ENCODE data around the genes PLPP2, MIER2 and ARID3A.

DNA sequence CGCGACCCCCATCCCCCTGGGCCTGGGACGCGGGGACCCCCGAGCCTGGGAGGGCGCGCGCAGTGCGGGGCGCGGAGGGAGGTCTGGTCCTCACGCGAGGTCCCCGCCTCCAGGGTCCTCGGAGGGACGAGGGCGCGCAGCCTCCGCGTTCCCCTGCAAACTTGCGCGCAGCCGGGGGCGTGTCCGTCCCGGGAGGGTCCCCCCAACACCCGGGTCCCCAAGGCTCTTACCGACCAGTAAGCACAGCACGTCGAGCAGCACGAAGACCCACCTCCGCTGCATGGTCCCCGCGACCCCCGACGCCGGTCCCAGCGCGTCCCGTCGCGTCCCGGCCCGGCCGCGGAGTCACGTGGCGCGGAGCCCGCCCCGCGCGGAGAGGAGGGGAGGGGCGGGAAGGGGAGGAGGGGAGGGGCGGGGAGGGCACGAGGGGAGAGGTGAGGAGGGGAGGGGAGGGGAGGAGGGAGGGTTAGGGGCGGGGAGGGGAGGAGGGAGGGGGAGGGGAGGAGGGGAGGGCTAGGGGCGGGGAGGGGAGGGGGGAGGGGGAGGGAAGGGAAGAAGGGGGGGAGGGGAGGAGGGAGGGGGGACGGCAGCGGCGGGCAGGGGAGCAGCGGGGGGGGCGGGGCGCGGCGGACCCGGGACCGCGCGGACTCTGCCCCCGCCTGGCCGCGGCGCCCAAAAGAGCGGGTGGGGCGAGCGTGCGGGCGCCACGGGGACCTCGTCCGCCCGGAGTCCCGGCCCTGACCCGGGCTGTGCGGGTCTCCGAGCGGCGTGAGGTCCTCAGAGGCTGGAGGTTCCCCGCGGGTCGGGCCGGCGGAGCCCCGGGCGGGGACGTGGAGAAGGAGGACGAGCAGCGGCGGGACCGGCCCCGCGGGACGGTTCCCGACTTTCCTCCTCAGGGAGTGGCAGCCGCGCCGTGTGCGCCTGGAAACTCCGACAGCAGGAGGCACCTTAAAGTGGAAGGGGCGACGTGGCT is at the start of gene PLPP2:
TSS of gene PLPP2 (minus strand) at position 349 of the 973 bp plus-strand sequence.
- RRBS: 9% methylated on average over 36 of the region's 112 CpGs

DNA sequence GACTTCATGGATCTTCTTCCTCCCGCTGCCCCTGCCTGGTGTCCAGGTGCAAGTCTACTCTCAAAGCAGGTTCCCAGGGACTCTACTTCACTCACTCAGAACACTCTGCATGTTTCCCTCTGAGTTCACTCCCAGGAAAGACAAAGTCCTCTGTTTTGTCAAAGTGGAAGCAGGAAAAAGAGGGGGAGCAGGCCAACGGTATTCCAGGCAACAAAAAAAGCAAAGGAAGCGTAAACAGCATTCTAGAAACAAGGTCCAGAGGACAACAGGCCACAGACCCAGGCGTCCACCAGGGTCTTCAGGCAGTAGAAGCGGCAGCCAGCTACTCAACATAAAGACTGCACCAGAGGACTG is 3.1 kb downstream of the MIER2 start:
- RRBS: no CpG with 5 or more reads among the region's 5 CpGs

- RRBS: under 1% methylated on average over 30 of the region's 52 CpGs
Measured at GRCh38 chr19:344649-345012, at the start of gene MIER2. MIER2 (minus strand) TSS chr19:344796.

DNA sequence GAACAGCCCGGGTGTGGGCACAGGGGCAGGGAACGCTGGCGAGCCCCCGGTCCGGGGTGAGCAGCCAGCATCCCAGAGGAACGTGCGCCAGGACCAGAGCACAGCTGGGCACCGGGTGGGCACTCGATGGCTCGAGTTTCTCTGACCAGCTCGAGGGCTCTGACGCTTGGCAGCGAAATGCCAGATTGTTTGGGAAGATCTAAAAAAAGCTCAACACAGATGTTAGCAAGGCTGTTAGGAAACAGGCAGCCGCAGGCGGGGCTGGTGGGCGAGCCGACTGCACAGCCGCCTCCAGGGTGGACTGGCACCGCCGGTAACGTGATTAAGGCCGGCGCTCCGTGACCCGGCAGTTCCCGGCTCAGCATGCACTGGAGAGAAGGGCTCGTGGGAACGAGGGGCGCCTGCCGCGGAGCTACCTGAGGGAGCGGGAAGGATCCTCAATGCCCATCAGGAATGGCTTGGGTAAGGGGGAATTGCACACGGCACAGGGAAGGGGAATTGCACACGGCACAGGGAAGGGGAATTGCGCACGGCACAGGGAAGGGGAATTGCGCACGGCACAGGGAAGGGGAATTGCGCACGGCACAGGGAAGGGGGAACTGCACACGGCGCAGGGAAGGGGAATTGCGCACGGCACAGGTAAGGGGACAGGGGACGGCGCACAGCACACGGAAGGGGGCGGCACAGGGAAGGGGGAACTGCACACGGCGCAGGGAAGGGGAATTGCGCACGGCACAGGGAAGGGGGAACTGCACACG is 18.2 kb upstream of the C2CD4C start:
- RRBS: 51% methylated on average over 8 of the region's 53 CpGs

DNA sequence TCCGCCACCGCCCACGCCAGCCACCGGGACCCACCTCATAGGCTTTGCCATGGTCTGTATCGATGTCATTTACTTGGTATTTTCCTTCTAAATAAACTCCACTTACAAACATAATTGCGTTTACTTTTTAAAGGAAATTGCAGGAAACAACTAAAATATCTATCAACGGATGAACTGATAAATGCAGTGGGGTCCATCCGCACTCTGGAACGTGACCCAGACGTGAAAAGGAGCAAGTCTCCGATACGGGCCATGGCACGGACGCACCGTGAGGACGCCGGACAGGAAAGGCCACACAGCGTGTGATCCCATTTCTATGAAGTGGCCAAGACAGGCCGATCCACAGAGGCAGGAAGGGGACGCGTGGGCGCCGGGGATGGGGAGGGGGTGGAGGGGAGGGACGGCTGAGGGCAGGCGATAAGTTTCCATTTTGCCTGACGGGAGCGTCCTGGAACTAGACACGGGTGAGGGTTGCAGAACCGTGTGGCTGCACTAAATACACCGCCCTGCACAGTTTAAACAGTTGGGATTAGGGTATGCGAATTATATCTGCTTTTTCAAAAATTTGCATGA is 13.8 kb downstream of the SHC2 start:
- RRBS: 92% methylated on average over 2 of the region's 31 CpGs

GRCh38 chr19:506440-507343 is 605 bp upstream of the TPGS1 start:
- RRBS: 2% methylated on average over 8 of the region's 48 CpGs

- RRBS: no CpG with 5 or more reads among the region's 22 CpGs
Measured at GRCh38 chr19:508078-508565, 825 bp downstream of the TPGS1 start.

DNA sequence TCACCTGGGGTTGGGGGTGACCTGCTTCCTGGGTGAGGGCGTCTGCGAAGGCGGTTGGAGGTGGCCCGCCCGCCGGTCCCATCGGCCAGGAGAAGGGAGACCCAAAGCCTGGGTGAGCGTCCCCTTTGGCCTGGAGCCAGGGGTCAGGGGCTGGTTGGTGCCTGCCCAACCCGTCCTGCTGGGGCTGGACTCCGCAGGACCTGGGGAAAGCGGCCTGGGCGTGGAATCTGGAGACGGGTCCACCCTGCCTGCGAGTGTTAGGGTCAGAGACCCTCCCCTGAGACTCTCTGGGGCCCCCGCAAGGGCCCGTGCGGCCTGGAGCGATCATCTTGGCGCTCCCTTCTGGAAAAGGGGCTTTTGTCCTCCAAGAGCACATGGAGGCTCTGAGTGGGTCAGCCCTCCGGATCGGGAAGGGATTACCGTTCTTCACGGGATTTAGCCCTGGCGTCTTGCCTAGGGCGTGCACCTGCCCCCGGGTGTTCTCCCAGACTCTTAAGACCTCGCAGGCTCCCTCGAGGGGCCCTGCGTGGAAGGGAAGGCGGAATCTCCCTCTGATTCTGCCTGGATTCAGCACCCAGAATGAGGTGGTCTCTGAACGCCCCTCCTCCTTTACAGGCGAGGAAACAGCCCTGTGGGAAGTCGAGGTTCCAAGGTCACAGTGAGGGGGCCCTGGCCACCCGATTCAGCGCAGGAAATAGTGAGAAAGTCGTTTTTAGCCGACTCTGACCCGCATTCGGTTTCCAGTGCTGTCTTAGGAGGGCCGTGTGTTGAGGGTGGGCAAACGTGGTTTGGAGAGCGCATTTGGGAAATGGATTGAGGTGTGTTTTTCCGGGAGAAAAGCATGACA is 878 bp downstream of the BSG start:
- RRBS: 2% methylated on average over 8 of the region's 43 CpGs

DNA sequence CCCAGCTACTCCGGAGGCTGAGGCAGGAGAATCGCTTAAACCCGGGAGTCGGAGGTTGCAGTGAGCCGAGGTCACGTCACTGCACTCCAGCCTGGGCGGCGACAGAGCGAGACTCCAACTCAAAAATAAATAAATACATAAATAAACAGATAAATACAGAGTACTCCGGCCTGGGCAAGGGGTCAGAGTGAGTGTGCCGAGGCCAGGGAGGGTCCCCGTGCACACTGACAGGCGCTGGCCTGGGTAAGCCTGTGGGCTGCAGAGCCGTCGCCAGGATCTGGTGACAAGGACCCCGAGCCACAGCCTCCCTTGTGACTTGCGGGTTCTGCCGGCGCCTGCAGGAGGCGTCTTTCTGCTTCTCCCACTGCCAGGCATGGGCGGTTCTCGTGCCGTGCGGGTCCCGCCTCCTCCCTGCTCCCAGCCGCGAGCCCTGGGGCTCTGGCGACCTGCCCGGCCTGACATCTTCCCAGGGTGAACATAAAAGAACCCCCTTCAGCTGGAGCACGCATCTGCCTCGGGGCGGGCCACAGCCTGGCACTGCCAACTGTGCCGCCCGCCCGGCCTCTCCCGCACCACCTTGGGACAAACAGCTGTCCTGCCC is 1.6 kb upstream of the HCN2 start:
- RRBS: 9% methylated on average over 2 of the region's 36 CpGs

- RRBS: no CpG with 5 or more reads among the region's 20 CpGs
Measured at GRCh38 chr19:646824-647103, 7.1 kb downstream of the FGF22 start.

- RRBS: no CpG with 5 or more reads among the region's 34 CpGs
Measured at GRCh38 chr19:738509-739400, 12.2 kb upstream of the MISP start.

- RRBS: 64% methylated on average over 11 of the region's 23 CpGs
Measured at GRCh38 chr19:751494-752266, 768 bp downstream of the MISP start.

DNA sequence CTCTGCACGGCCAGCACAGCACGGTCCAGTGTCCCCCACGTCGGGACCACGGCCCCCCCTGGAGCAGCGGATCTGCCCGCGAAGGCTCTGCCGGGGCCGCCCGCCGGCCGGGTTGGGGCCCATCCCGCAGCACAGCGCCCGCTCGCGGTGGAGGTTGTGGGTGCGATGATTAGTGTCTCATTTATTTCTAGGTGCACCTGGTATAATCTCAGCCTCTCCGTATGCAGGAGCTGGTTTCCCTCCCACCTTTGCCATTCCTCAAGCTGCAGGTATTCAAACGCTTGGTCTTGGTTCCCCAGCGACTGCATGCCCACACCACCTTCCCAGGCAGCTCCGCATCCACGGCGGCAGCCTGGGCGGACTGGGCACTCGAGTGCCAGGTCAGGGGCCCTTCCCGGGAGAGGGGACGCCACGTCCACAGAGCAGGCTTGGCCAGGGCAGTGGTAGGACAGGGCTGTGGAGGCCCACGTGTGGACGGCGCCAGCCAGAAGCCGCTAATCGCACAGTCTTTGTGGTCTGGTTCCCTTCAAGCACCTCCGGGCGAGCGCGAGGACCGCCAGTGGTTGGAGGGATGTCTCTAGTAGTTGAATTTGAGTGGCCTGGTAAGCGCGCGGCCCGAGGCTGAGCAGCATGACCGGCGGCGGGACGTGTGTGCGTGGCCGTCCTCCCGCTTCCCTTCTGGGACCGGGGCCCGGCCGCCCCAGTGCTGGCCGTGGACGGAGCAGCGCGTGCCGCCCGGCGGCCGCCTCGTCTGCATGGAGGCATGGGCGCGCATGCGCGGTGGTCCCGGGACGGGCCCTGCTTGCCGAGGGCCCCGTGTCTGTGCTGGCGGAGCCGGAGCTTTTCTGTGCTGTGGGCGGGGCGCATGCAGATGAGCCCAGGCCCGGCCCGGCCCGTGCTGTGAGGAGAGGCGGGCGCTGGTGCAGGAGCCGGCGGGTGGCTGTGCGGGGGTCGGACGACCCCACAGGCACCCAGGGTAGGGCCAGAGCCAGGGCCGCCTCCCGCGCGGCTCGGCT is 8.4 kb downstream of the PTBP1 start:
- RRBS: 82% methylated on average over 37 of the region's 90 CpGs

DNA sequence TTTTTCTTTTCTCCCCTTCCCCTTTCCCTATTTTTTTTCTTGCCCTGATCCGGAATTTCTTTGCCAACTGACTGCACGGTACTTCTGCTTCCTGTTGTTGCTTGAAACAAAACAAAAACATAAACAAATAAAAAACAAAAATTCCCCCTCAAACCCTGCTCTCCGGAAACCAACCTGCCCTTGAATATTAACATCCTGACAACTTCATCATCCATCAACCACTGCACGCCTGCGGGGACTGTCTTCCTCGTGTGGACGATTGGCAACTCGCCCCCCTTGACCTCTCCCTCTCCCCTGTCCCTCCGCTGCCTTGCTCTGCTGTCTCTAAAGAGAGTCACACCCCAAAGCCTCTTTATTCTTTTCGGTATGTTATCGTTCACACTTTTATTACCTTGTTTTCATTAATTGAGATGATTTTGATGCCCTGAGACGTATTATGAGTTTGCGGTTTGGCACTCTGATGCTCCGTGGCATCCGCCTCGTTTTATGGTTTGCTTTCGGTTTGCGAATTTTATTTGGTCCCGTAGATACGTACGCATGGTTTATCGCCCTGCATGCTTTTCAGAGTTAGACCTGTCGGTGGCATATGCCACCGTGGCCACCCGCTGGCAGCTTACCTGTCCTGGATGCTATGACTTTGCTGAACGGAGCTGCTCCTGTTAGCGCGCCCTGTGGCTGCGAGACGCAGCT is 10.4 kb downstream of the PTBP1 start:
- RRBS: 80% methylated on average over 1 of the region's 30 CpGs

DNA sequence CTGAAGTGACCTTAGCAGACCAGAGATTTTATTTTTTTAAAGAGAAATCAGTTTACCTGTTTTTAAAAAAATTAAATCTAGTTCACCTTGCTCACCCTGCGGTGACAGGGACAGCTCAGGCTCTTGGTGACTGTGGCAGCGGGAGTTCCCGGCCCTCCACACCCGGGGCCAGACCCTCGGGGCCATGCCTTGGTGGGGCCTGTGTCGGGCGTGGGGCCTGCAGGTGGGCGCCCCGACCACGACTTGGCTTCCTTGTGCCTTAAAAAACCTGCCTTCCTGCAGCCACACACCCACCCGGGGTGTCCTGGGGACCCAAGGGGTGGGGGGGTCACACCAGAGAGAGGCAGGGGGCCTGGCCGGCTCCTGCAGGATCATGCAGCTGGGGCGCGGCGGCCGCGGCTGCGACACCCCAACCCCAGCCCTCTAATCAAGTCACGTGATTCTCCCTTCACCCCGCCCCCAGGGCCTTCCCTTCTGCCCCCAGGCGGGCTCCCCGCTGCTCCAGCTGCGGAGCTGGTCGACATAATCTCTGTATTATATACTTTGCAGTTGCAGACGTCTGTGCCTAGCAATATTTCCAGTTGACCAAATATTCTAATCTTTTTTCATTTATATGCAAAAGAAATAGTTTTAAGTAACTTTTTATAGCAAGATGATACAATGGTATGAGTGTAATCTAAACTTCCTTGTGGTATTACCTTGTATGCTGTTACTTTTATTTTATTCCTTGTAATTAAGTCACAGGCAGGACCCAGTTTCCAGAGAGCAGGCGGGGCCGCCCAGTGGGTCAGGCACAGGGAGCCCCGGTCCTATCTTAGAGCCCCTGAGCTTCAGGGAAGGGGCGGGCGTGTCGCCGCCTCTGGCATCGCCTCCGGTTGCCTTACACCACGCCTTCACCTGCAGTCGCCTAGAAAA is 10.6 kb downstream of the PLPPR3 start:
- RRBS: 70% methylated on average over 9 of the region's 36 CpGs

GRCh38 chr19:812548-813415 is 9.0 kb downstream of the PLPPR3 start:
- RRBS: 91% methylated on average over 34 of the region's 125 CpGs

DNA sequence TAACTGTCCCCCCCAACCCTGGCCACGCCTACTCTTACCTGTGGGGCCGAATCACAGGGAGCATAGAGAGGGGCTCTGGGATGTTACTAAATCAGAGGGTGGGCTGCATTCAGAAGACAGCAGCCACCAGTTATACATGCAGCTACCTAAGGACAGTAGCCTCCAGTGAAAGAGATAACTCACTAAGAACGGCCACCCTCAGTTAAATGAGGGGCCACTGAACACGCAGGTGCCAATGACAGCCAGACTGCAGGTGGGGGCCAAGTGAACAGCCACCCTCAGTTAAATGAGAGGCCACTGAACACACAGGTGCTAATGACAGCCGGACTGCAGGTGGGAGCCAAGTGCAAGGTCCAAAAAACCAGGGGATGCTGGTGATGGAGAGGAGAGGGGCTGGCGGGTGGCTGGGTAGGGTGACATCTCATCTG is 3.8 kb downstream of the MED16 start:
- RRBS: no CpG with 5 or more reads among the region's 6 CpGs

GRCh38 chr19:899923-900444 is 7.0 kb upstream of the MED16 start:
- RRBS: 92% methylated on average over 9 of the region's 20 CpGs

GRCh38 chr19:925245-926185 is at the start of gene ARID3A:
ARID3A (plus strand) TSS chr19:926035.
- RRBS: 1% methylated on average over 39 of the region's 108 CpGs

- RRBS: 13% methylated on average over 2 of the region's 30 CpGs
Measured at GRCh38 chr19:960636-961502, 23.3 kb upstream of the WDR18 start.